ENCODE measurements around a stretch of chr3.

DNA sequence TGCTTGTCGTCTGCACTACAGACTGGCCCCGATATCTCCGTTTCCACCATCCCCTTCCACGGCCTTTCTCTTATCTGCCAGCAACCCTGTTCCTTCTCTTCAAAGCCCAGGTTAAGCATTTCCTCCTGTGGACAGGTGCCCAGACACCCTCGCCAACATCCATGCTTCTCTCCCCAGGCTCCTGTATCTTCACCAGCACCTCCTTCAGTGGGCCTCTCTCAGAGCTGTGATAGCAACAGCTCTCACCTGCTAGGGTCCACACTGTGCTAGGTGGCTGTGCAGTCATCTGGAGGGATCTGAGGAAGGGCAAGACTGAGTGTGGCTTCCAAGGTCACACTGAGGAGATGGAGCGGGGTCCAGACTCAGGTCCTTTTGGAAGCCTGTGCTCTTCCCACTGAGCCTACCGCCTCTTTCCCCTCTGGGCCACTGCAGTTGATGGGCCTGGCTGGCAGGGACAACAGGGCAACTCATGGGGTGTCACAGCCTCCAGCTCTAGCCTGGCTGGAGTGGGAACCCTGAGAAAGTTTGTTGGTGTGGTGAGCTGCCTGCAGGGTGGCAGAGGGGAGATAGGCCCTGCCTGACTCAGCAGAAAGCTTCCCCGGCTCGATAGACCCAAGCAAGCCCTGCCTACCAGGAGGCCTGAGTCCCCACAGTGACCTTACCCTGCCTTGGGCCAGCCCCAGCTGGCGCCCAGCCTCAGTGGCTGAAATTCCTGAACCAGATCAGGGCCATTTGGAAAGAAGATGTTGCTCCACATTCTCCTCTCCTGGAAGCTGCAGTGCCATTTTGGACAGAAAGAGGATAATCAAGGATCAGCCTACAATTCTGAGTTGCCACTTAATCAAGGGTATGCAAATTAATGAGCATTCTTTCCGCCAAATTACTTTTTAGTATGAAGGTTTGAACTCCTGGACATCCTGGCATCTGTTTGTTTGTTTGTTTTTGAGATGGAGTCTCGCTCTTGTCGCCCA is 29.3 kb downstream of the ABTB1 start:
- RRBS = no CpG with 5 or more reads among the region's 13 CpGs

- RRBS = no CpG with 5 or more reads among the region's 13 CpGs
Observed at GRCh38 chr3:127746256-127747545, 73.9 kb downstream of the ABTB1 start.

GRCh38 chr3:127784746-127785385 is 37.4 kb downstream of the MGLL start:
- RRBS = no CpG with 5 or more reads among the region's 11 CpGs

GRCh38 chr3:127814907-127816072 is 7.0 kb downstream of the MGLL start:
- RRBS = no CpG with 5 or more reads among the region's 25 CpGs

DNA sequence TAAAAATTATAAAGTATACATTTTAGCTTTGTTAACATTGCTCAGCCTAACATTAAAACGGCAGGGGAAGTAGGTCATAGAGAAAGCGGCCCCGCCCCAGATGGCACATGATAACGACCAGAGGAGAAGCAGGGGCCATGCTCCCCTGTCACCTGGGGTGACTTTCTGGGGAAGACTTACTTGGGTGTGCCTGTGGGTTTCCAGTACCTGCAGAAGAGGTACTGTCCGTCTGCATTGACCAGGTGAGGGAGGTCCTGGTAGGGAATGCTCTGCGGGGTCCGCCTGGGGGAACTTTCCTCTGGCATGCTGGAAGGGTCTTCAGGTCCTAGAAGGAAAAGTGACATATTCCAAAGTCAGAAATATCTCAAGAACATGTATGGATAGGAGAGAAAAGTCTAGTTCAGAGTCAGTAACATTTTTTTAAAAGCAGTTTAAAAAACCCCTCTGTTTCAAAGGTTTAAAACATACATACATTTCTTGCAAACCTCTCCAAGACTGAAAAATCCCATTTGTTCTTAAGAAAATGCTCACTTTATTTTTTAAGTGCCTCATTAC is 724 bp downstream of the MGLL start:
- RRBS = no CpG with 5 or more reads among the region's 7 CpGs

DNA sequence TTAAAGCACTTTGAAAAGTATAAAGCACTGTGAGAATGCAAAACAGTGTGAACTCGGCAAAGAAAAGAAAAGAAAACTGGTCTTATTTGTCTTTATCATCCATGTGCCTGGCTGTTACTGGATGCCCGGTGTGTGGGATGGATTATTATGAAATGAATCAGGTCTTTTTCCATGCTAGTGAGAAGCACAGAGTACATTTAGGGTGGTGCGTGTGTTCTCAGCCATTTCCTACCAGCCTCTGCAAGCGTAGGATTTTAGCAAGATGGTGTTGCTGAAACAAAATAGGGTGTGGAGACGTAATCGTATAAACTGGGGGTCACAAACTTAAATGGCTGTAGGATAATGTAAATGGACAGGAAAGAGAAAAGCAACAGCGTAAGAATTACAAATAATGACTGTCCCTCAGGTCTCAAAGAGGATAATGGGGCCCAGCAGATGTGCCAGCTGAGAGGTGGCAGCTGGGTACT is 1.1 kb downstream of the KBTBD12 start:
- RRBS = no CpG with 5 or more reads among the region's 7 CpGs

GRCh38 chr3:128010133-128010872 is 41.9 kb upstream of the SEC61A1 start:
- RRBS = no CpG with 5 or more reads among the region's 11 CpGs

DNA sequence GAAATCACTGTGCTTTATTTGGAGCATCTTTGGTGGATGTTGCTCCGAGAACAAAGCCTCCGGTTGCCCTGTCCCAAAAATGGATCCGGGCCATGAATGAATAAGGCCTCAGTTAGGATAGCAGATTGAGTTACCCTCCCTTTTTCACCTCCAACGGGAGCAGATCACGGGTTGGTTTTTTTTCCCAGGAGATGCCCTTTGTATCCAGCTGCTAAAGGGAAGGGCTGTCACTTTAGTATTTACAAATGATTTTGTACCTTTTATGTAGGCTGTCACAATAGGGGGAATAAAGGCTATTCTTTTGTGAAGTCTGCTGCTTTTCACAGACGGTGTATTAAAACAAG is 827 bp downstream of the SEC61A1 start:
- RRBS = 5% methylated on average over 2 of the region's 6 CpGs

DNA sequence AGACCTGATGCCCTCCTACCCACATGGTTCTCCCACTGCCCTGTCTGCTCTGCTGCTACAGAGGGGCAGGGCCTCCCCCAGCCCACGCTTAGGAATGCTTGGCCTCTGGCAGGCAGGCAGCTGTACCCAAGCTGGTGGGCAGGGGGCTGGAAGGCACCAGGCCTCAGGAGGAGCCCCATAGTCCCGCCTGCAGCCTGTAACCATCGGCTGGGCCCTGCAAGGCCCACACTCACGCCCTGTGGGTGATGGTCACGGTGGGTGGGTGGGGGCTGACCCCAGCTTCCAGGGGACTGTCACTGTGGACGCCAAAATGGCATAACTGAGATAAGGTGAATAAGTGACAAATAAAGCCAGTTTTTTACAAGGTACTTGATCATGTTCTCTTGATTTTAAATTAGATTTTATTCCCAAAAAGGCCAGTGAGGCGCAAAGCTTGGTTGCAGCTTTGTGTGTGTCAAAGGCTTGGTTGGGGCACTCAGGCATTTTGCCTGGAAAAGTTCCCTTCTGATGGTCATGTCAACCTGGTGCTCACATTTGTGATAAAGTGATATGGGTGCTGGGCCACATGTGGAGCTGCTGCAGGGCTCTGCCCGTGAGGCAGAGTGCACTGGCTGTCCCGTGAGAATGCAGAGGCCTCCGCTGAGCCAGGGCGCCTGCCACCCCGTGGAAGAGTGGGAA is 19.2 kb downstream of the SEC61A1 start:
- RRBS = no CpG with 5 or more reads among the region's 12 CpGs

- RRBS = no CpG with 5 or more reads among the region's 5 CpGs
Observed at GRCh38 chr3:128277224-128277879, 124.1 kb downstream of the EEFSEC start.

- RRBS = no CpG with 5 or more reads among the region's 9 CpGs
Observed at GRCh38 chr3:128350048-128350464, 116.6 kb downstream of the DNAJB8 start.

GRCh38 chr3:128412959-128413292 is 53.8 kb downstream of the DNAJB8 start:
- RRBS = no CpG with 5 or more reads among the region's 6 CpGs

DNA sequence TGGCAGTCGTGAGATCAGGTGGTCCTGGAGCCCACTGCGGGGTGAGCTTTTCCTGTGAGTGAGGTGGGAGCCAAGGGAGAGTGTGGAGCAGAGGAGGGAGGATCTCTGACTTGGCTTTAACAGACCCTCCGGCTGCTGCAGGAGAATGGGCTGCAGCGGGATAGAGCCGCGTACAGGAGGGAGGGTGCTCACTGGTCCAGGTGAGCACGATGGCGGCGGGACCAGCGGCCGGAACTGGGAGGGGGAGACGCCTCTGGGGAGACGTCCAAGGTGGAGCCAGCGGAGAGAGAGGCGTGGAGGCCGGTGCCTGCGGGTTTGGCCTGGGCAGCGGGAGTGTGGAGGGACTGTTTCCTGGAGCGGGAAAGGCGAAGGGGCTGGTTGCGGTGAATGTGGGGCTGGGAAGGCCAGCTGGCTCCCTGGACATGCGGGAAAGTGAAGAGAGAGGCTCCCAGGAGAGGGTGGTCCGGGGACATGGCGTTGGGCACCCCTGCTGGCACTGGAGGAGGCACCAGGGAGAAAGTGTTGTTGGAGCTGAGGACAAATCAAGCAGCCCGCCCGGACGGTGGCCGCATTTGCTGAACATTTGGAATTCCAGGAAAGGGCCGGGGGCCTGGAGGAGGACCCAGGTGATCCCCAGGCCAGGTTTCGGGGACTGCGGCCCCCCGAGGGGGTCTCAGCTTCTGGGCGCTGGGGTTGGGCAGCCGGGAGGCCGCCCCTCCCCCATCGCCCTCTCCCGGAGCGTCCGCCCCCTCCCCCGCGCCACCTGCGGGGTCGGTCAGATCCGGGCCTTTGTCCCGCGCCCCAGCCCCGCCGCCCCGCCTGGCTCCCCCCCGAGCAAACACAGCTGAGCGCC is 34.3 kb downstream of the DNAJB8 start:
- RRBS = 15% methylated on average over 36 of the region's 51 CpGs

- RRBS = 1% methylated on average over 17 of the region's 41 CpGs
Observed at GRCh38 chr3:128489067-128489469, 3.9 kb downstream of the GATA2 start.

DNA sequence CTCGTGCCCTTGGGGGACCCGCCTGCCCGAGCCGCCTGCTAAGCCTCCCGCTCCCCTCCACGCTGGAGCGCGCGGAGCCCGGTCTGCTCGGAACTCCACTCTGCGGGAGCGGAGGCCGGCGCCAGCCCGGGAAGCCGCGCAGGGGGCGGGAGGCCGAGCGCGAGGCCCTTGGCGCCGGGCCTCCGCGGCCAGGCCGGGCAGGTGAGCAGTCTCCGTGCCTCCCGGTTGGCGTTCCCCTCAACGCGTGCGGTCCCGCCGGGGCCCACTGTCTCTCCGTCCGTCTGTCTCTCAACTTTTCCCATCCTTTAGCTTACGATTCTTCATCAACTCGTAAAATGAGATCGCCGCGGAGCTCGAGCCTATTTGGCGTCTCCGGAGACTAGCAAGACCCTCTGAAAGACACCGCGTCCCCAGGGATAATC is 3.5 kb downstream of the GATA2 start:
- RRBS = under 1% methylated on average over 20 of the region's 47 CpGs

GRCh38 chr3:128493509-128494119 is 613 bp upstream of the GATA2 start:
- RRBS = no CpG with 5 or more reads among the region's 15 CpGs

DNA sequence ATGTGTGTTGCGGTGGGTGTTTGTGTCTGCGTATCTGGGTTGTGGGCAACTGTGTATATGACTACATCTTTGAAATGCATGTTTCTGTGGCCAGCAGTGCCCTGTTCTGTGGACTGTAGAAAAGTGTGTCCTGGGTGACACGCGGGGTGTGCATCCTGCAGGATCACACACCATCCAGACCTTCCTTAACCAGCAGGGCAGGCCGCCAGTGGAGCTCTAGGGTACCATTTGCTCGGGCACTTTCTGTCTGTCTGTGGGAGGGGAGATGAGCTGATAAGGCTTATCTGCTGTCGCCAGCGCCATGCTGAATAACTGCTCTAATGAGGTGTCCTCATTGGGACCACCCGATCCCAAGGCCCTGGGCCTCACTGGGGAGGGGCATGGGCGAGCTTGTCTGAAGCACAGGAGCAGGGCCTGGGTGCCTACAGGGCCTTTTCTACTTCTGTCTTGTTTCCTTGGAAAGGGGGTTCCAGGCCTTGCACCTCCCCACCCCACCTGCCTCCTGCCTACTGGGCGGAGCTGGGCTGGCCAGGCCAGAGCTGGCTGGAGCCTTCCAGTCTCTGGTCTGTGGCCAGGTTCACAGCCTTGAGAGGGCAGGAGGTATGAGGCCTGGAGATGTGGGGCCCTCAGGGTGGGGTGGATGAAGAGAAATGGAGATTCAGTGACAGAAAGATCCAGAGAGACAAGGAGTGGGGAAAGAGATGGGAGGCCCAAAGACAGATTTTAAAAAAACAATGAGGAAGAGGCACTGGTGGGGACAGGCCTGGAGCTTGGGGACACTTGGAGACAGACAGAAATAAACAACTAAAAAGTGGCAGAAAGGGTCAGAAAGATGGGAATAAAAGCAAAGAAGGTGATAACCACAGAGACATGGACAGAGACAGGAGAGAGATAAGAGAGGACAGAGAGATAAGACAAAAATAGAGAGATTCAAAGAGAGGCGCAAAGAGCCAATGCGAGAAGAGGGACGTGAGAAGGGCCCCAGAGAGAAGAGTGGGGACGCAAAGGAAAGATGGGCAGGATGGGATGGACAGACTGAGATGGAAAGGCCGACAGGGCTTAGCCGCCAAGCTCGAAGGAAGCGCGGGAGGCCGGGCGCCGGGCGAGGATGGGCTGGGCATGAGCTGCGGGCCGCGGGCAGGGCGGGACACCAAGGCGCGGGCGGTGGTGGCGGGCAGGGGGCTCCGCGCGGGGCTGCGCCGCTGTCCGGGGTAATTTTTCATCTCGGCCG is 2.7 kb upstream of the GATA2 start:
- RRBS = 3% methylated on average over 10 of the region's 40 CpGs

DNA sequence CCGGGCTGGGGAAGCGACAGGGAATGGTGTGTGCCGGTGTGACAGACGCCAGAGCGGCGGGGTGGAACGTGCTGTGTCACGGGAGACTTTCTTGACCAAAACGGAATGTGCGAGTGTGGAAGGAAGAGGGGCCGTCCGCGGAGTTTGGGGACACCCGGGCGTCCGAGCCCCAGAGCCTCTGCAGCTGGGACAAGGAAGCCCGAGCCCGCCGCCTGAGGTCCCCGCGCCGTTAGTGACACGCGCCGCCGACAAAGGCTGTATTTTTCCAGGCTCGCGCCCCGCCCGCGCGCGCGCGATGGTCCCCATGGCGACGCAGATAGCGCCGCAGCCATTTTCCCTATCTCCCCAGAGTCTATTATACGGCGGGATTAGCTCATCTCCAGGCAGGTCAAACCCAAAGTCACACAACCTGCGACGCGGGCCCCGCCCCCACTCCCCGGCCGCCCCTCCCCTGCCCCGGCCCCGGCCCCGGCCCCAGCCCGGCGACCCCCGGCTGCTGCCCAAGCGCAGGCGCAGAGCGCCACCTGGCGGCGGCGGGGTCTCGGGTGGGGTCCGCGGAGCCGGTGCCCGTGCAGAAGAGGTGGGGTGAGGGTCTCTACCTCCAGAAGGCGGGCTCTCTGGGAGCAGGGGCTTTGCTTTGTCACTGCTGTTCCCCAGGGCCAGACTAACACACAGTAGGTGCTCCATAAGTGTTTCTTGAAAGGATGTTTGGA is 4.6 kb upstream of the GATA2 start:
- RRBS = 1% methylated on average over 11 of the region's 65 CpGs

DNA sequence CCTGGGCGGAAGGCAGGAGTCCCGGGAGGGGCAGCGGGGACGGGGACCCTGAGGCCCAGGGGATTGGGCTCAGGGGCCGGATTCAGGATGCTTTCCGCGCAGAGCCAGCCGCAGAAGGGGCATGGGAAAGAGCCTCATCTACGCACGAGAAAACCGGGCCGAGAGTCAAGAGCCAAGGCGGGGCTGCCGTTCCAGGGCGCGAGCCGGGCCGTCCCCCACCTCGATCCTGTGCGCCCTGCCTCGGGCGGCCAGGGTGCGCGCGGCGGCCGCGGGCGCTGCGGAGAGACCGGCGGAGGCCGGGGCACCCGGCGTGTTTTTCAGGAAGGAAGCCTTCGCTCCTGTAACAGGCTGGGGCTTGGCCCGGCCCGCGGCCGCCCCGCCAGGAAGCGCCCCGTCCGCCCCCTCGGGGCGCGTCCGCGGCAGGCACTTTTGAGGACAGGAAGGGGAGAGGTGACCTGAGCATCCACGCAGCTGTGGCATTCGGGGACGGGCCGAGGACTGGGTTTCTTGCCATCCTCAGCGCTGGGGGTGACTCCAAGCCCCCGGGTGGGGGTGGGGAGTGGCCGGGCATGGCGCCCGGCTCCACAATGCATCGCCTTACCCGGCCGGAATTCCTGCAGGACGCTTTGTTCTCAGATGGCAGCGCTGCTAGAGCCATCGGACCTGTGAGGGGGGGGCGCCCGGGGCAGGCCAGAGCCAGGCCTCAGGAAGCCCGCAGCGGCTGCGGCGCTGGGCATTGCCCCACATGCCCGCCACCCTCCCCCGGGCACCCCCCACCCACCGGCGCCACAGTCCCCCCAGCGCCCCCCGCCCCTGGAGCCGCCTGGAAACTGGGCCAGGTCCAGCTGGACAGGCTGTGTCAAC is 62.4 kb upstream of the GATA2 start:
- RRBS = 91% methylated on average over 41 of the region's 77 CpGs

- RRBS = no CpG with 5 or more reads among the region's 4 CpGs
Observed at GRCh38 chr3:128801374-128802260, 75.6 kb downstream of the RAB7A start.

Data from BE2C (cell line).